ENCODE data around the genes MSL1, WIPF2 and SMARCE1.

DNA sequence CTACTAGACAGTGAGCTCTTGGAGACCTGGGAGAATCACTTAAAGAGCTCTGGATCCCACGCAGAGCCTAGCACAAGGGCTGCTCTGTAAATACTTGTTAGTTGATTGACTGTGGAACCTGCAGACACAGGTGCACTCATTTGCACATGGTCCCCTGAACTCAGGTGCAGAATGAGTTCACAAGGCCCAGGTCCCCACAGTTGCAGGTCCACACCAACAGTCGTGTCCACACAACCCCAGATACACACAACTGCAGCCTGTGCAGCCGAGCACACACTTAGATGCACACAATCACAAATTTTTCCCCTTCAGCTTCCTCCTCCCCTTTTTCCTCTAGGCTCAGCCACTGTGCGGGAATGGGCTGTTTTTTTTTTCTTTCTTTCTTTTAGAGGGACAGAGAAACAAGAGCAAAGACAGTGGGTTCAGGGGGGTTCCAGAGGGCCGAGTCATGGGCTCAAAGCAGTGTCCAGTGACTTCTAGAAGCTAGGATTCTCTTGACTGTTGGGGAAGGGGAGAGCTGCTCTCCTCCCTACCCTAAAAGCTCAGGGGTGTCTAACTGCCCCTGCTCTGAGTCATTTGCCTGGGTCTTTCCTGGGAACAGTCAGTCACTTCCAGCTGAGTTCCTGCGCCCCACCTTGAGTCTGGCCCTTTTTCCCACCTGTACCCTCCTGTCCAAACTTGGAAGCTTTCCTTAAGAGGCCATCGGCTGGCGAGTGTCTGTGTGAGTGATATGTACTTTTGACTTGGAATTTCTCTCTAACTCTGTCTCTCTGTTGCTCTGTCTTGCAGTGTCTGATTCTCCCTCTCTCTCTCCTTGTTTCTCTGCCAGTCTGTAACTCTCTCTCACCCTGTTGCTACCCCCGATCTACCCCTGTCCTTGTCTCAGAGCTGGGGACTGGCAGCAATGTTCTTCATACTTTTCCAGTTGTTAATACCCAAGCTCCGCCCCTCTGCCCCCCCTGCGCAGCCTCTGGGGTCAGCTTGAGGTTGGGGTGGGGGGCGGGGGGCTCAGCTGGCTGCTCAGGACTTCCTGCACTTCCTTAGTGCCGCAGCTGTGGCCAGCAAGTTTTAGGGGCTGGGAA is 2.3 kb downstream of the THRA start:
- PRO-cap, result no peak
- RAMPAGE, long total RNA, 4 experiments, result no peak in any of the 4 experiments

- PRO-cap, result bidirectional peak, plus-strand start at chr17:40099456, minus-strand start at chr17:40099531
- RAMPAGE, long total RNA, 4 experiments, result start-site peak on the plus strand in 3 of 4 experiments, at chr17:40099442-40099526 at its widest, 7 to 13 reads per replicate
Observed at GRCh38 chr17:40098912-40099674, 1.3 kb downstream of the NR1D1 start.

DNA sequence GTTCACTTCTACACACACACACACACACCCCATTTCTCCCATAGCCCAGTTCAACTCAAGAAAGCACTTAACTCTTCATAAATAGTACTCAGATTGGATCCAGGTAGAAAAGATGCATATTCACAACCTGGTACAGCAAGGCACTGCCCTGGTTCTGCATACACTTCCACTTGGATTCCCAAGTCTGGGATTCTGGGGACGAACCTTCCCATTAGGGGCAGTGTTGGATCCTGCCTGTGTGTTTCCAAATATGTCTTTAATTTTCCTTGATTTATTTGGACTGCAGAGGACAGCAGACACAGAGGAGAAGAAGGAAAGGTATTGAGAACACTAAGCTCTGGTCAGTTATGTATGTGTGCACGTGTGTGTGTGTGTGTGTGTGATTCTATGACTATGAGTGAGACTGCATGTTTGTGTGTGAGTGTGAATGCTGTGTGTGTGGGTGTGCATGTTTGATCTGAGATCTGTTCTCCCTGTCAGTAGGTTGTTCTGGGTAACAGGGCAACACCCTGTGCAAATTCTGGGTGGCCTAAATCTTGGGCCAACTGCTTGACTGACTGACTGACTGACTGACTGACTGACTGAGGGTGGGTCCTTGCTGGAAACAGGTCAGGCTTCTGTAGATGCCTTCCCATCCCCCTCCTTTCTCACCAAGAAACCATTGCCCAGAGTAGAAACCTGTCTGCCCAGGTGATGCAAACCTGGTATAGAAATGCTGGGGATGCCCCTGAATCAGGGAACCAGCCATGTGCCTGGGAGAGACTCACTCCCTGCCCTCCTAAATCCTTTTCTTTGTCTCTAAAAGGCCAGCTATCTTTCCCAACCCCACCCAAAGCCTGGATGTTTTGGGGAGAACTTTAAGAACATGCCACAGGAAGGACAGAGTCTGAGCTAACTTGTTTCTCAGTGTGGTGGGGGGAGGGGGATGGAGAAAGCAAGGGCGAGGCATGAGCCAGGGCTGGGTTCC is 4.2 kb upstream of the NR1D1 start:
- PRO-cap, result no peak
- RAMPAGE, long total RNA, 4 experiments, result no peak in any of the 4 experiments

- PRO-cap, result bidirectional peak, plus-strand start at chr17:40121971, minus-strand start at chr17:40121842
- RAMPAGE, long total RNA, 4 experiments, result start-site peak on the plus strand in 2 of 4 experiments, at chr17:40121961-40122033 at its widest, 22 to 37 reads per replicate
Observed at GRCh38 chr17:40121766-40122419, at the start of gene MSL1. Gene MSL1, plus strand, starts transcription at chr17:40121971.

GRCh38 chr17:40180598-40181088 is 3.4 kb downstream of the RAPGEFL1 start:
- PRO-cap, result bidirectional peak, plus-strand start at chr17:40180972, minus-strand start at chr17:40180774
- RAMPAGE, long total RNA, 4 experiments, result no peak in any of the 4 experiments

DNA sequence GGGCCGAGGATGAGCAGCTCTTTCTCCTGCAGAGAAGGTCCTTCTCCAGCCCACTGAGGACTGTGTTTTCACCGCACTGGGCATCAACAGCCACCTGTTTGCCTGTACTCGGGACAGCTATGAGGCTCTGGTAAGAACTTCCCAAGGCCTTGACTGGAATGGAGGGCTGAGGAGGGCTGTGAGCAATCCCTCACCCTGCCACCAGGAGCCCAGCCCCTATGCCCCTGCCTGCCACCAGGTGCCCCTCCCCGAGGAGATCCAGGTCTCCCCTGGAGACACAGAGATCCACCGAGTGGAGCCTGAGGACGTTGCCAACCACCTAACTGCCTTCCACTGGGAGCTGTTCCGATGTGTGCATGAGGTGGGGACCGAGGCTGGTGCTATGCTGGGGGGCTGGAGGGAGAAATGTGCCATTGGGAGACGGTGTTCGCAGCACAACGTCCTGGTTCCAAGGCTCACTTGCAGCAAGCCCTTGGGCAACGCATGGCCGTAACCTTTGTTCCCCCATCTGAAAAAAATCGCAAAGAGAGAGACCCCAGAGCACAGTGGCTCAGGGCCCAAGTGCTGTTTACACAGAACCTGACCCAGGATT is 13.2 kb downstream of the RAPGEFL1 start:
- PRO-cap, result no peak
- RAMPAGE, long total RNA, 4 experiments, result no peak in any of the 4 experiments

DNA sequence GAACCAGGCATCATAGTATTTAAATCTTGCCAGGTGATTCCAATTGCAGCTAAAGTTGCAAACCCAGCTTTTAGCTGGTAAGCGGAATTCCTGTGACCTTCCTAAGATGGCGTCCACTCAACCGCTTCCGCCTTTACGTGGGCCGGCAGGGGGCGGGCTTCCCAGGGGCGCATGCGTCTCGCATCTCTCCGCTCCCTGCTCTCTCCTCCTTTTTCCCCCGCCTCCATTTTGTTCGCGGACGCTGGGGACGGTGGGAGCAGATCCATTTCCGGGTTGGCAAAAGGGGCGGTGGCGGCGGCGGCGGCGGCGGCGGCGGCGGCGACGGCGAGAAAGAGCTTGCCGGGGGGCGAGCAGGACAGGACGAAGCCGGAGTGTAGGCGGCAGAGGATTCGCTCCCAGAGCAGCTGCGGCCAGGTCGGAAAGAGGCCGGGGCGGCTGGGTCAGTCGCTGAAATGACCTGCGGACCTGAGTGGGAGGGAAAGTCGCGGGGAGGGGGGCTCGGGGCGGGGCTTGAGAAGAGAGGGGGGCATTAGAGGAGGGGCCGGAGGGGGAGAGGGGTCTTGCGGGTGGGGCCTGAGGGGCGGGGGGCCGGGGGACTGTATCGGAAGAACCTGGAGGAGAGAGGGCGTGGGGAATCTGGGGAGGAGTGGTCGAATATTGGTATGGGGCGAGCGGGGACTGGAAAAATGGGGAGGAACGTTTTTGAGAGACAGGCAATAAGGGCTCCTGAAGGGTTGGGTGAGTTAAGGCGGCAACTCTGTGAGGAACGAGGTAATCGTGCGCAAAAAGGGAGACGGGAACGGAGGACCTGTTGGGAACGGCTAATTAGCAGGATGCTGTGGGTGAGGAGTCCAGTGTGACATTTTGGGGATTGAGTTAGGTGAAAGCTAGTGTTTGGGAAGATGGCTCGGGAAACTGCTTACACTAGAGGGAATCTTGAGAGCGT is at the start of gene WIPF2:
TSS of gene WIPF2 (plus strand) at position 226 of the 946 bp plus-strand sequence.
- PRO-cap, result bidirectional peak, plus-strand start at position 279 of the sequence, minus-strand start at position 129 of the sequence; bidirectional peak, plus-strand start at position 774 of the sequence, minus-strand start at position 638 of the sequence
- RAMPAGE, long total RNA, 4 experiments, result start-site peak on the plus strand in 2 of 4 experiments, centred at positions 268 to 279 of the sequence, 27 to 41 reads per replicate

GRCh38 chr17:40317790-40318824 is 9.1 kb downstream of the RARA start:
- PRO-cap, result bidirectional peak, plus-strand start at chr17:40318245, minus-strand start at chr17:40318090
- RAMPAGE, long total RNA, 4 experiments, result start-site peak on the plus strand in 4 of 4 experiments, at chr17:40318237-40318293 at its widest, 19 to 69 reads per replicate

DNA sequence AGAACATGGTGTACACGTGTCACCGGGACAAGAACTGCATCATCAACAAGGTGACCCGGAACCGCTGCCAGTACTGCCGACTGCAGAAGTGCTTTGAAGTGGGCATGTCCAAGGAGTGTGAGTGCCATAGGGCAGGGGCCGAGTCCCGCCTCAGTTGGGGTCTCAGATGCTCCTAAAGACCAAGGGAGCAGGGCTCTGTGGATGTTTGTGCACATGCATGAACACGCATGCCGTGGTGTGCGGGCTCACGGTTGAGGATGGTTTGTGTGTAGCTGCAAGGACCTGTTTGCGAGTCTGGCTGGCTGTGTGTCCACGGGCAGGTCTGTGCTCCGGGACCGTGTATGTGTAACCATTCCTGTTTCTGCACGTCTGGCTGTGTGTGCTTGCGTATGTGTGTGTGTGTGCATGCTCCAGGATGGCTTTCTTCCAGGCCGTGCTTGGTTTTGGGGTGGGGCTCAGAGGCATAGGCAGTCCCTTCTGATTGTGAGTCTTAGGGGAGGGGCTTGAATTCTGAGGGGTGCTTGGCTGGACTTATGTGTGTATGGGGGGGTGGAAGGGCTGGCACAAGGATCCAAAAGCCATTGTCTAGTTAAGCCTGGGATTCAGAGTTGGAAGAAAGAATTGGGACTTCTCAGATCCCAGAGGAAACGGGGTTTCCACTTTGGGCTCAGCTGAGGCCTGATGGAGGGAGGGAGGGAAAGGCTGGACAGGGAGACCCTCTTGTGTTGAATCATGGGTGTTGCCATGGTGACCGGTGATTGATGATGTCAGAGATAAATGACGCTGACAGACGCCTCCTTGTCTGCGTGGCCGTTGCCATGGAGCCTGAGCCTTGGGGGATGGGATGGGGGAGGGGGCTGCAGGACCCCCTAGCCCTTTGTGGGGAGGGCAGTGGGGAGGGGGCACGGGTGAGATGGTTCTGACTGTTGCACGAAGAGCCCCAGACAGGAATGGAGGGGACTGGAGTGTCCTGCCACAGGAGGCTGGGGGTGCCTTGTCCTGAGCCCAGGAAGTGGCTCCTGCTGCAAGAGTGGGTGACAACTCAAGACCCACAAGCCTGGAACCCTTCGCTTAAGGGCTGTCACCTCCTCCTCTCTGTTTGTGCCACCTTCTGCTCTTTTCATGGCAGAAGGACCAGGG is 14.4 kb downstream of the GJD3 start:
- PRO-cap, result no peak
- RAMPAGE, long total RNA, 4 experiments, result no peak in any of the 4 experiments

DNA sequence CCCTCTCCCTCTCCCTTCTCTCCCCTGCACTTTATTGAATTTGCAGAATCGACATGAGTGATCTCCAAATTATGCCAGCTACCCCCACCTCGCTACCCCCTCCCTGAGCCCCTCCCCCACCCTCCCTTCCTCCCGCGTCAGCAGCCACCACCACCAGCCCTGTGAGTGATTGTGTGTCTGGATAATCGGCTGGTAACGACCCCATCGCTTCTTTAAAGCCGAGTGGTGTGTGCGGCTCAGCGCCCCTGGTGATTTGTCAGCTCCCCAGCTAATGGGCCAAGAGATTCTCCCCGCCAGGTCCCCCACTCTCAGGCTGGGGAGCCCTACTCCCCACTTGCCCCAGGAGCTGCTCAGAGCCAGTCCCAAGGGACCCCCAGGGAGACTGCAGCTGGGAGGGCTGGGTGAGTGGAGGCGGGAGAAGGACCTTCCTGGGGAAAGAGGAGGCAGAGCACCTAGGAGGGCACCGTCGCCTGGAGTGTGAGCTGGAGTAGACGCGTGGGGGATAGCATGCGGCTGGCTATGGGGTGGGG is 13.3 kb downstream of the GJD3 start:
- PRO-cap, result no peak
- RAMPAGE, long total RNA, 4 experiments, result no peak in any of the 4 experiments

DNA sequence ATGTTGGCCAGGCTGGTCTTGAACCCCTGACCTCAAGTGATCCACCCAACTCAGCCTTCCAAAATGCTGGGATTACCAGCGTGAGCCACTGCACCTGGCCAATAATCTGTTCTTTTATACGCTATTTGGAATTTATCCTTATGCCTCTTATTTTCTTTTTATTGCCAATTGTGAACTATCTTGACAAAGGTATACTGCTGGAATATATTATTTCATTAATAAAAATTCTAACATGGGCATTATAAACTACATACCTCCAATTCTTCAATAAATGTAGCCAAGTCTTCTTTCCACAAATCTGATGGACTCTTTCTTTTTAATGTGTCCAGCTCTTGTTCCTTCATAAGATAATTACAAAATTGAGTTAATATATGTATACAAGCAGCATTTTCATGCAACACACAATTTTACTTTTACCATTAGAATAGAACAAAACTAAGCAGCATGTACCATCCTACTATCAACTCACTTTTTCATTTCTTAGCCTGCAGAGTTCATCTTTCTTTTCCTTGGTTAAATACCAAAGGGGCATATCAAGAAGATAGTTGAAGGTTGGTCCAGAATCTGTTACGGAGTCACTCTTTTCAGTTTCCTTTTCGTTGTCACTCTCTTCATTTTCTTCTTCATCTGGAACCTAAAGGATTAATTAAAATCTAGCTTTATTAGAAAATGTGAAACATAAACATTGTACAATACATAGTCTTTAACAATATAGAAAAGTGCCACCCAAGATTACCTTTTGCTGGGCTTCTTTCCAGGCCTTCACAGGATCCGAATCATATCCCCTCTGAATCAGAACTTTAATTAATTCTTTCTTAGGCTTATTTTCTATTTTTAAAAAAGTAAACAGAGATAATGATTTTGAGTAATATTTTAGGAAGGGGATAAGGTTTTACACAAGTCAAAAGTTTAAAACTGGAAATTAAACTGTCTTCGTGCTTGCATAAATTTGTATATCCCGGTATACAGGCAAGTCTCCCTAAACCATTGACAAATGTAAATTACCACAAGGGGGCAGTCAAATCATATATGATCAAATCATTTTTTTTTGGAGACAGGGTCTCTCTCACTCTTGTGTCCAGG is 19.1 kb downstream of the TOP2A start:
- PRO-cap, result no peak
- RAMPAGE, long total RNA, 4 experiments, result no peak in any of the 4 experiments

- PRO-cap, result no peak
- RAMPAGE, long total RNA, 4 experiments, result no peak in any of the 4 experiments
Observed at GRCh38 chr17:40459030-40459463, 15.8 kb downstream of the IGFBP4 start.

GRCh38 chr17:40486908-40487503 is 14.4 kb downstream of the TNS4 start:
- PRO-cap, result no peak
- RAMPAGE, long total RNA, 4 experiments, result start-site peak on the plus strand in 1 of 4 experiments, at chr17:40487054-40487058 at its widest, 7 reads per replicate

DNA sequence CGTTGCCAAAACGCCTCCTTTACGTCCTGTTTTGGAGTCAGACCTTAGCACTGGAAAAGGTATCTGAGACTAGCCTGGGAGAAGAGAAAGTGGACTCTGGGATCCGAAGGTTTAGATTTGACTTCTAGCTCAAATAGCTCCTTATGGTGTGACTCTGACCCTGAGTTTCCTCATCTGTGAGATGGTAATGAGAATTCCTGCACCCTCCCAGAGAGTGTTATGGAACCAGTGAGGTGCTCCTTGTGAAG is 3.4 kb downstream of the TNS4 start:
- PRO-cap, result no peak
- RAMPAGE, long total RNA, 4 experiments, result no peak in any of the 4 experiments

DNA sequence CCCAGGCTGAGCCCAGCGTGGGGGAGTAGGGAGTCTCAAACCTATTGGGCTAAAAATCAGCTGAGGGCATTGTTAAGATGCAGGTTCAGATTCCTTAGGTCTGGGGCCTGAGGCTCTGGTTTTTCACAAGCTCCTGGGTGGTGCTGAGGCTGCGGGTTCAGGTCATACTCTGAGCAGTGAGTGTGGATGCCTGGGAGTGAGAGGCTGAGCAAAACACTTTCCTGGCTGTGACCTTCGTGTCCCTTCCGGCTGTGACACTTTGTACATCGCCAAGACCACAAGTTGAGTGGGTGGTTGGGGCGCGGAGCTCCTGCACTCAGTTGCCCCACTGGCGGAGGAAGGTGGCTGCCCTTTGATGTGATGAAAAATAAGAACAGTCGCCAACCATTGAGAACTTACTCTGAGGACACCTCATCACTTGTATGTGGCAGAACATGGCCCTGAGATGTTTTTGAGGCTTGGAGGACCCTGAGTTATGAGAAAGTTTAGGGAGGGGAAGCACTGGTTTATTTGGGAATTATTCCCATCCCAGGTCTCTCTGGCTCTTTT is 24.8 kb downstream of the CCR7 start:
- PRO-cap, result no peak
- RAMPAGE, long total RNA, 4 experiments, result no peak in any of the 4 experiments

GRCh38 chr17:40547345-40548045 is 17.8 kb downstream of the CCR7 start:
- PRO-cap, result no peak
- RAMPAGE, long total RNA, 4 experiments, result no peak in any of the 4 experiments

DNA sequence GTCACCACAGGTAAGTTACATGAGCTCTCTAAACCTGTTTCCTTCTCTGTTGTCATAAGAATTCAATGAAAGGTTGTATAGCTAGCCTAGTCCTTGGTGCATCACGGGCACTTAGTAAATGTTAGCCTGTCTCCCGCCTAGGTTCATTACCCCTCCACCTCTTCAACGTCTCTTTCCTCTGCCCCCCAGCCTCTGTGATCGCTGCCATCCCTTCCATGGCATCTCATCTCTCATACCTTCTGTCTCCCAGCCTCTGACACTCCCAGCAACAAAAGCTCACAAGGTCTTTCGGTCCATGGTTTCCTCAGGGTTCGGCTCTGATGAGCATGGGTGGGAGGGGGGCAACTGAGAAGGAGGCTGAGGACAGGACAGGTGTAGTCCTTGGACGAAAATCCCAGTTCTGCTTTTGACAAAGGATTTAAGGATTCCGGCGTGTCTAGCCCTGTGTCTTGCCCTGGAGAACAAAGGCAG is 16.8 kb downstream of the CCR7 start:
- PRO-cap, result no peak
- RAMPAGE, long total RNA, 4 experiments, result no peak in any of the 4 experiments

DNA sequence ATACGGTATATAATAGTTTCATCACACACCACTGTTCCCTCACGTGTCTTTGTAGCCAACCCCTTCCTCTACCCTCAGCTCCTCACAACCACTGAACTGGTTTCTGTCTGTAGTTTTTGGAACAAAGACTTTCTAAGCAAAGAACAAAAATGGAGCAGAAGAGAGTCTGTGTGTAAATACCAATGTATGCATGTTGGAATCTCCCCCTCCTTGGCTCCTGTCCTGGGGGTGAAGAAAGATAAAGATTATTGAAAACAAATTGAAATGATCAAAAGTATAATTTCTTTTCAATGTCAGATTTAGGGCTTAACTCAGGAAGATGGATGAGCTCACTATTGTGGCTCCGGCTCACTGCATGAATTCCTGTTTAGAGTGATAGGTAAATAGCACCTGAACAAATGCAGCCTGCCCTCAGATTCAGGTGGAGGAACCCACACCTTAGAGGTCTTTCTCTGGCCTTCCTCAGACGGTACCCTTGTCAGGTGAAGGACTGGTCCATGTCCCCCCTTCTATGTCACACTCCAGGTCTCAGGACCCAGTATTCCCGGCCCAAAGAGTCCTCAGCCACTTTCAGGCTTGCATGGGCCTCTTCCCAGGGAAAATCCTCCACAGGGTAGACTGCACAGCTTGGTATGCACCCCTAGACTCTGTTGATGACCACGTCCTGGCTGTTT is 32.1 kb upstream of the CCR7 start:
- PRO-cap, result no peak
- RAMPAGE, long total RNA, 4 experiments, result no peak in any of the 4 experiments

GRCh38 chr17:40607522-40608484 is 39.8 kb downstream of the SMARCE1 start:
- PRO-cap, result no peak
- RAMPAGE, long total RNA, 4 experiments, result no peak in any of the 4 experiments

GRCh38 chr17:40647692-40647980 is at the start of gene SMARCE1:
Gene SMARCE1, minus strand, starts transcription at chr17:40647818.
- PRO-cap, result bidirectional peak, plus-strand start at chr17:40648080, minus-strand start at chr17:40647817
- RAMPAGE, long total RNA, 4 experiments, result start-site peak on the minus strand in 4 of 4 experiments, at chr17:40647792-40647842 at its widest, 61 to 652 reads per replicate

Data from suprapubic skin (tissue), 4 donors.